OVCAR3 (cell line): ENCODE measurements around the genes SYNJ2 and SERAC1.

DNA sequence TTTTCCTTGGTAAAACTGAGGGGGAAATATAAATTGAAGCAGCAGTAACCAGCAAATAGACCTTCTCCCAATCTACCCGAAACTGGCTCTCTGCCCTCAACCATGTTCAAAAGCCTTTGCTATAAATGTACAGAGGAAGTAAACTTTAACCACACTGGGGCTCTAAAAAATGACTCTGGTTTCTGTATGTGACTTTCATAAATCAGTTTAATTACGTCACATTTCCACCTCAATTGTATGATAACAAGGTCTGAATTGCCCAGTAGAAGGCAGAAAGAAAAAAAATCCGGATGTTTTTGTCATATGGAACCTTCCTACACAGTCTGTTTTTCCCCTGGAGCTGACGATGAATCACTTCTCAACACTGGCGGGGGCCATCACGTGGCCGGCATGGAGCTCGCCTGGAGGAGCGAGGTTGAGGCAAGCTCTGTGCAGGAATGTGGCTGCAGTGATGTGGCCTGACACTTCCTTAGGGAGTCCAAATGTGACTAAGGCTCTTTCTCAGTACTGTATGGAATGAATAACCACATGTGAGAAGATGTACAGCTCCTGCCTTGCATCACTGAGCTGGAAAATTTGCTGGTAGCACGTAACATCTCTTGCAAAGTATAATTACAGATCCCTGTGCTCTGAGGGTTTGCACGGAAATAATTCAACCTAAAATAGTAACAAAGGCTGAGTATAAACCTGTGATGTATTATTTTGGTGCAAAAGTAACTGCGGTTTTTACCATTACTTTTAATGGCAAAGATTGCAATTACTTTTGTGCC, 58.6 kb upstream of the SNX9 start:
- RRBS: 10% methylated on average over 4 of the region's 12 CpGs

- RRBS: no CpG with 5 or more reads among the region's 16 CpGs
Measured at GRCh38 chr6:157768115-157768987, 54.7 kb upstream of the SNX9 start.

- RRBS: no CpG with 5 or more reads among the region's 6 CpGs
Measured at GRCh38 chr6:157839655-157840135, 16.6 kb downstream of the SNX9 start.

DNA sequence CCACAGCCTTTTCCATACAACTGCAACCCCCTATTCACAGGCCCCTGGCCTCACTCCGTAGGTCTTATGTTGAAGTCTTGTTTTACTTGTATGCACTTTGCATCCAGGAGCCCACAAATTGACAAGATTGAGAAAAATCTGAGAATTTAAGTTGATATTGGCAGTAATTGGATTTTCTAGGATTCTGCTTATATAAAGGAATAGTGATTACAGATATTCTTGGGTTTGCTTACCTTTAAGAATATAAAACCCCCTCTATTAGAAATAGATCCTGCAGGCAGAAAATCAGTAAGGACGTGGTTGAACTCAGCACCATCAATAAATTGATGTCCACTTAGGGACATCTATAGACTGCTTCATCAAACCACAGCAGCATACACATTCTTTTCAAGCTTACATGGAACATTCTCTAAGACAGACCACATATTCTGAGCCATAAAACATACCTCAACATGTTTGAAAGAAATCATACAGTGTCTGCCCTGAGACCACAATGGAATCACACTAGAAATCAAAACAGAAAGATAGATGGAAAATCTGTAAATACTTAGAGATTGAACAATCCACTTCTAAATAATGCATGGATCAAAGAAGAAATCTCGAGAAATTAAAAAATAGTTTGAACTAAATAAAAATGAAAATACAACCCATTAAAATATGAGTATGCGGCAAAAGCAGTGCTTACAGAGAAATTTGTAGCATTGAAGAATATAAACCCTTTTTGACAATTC, 51.4 kb downstream of the SNX9 start:
- RRBS: no CpG with 5 or more reads among the region's 4 CpGs

DNA sequence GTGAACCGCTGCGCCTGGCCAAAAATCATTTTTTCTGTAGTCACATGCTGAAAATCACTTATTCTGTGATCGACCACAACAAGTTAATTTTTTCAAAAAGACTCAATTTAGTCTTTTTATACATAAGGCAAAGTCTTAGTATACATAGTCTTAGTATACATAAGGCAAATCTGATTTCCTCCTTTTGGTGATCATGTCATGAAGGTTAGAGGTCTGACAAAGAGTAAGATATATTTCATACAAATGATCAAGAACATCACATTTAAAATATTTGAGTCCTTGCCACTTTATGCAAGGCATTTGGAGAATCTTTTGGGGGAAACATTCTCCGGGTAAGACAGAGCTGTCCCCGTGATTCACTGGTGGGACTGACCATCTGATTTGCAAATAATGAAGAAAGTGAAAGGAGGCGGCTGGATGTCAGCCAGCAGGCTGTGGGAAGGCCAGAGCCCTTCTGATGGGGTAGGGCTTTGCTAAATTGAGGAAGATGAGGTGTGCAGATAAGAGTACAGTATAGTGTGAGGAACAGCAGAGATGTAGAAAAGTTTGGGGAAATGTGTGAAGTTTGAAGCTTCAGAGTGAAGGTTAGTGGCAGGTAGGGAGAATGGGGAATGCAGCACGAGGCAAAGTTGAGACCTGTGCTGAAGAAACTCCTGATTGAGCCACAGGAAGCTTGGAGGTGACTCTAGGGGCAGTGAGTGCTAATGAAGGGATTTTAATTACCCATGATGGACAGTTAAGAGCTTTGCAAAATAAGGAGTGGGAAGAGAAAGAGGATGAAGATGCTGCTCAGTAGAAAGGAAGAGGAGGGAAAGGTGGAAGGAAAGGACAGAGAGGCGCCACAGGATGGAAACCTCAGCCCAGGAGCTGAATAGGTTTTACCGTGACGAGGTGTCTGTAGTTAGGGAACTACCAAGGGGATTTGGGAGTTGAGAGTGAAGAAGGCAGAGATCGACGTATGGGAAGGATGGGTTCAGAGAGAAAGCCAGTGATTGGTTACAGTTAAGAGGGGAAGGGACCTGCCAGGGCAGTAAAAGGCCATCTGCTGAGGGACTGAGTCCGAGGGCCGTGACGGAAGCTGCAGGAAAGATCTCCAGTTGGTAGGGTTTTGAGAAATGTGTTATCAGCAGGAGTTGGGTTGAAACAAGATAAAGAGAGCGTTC, 68.6 kb downstream of the SNX9 start:
- RRBS: no CpG with 5 or more reads among the region's 16 CpGs

DNA sequence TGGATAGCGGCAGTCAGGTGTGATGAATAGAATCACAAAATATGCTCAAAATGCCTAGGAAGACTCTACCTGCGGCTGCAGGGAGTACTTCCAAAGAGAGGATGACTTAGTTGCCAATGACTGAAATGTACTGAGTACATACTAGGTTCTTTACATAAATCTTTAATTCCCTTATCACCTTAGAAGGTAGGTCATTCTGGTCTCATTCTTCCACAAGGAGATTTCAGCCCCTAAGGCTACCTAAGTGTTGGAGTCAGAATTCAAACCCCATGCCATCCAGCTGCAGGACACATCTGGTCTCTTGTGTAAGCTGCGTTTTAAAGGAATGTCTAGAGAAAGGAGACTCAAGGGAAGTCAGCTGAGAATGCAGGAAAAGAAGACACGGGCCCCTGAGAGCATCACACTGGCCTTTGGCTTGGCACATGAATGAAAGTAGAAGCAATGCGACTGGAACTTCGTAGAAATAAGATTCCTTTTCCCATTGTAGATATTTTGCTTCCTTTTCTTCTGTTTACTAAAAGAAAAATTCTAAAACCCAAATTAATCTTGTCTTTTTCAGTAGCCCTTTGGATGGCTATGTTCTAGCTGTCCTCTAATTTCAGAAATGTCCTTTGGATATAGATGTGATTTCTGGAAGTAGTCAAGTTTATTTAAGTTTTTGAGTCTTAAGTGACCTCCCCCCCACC, 76.7 kb upstream of the SYNJ2 start:
- RRBS: no CpG with 5 or more reads among the region's 6 CpGs

DNA sequence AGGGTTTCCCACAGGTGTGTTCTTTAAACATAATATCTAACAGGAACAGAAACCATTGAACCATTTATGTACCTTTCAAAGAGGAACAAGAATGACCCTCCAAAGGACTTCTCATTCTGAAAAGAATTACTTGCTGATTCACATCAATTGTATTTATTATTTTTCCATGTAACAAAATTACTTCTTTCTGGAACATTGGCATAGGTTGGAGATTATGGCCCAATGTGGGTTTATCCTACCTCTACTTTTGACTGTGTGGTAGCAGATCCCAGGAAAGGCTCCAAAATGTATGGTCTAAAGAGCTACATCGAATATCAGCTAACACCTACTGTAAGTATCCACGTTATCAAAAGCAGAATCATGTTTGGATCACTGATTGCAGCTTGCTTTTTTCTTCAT, 72.2 kb upstream of the SYNJ2 start:
- RRBS: no CpG with 5 or more reads among the region's 2 CpGs

- RRBS: 7% methylated on average over 48 of the region's 106 CpGs
Measured at GRCh38 chr6:157981311-157982168, at the start of gene SYNJ2. Gene SYNJ2 (plus strand): TSS chr6:157981863.

DNA sequence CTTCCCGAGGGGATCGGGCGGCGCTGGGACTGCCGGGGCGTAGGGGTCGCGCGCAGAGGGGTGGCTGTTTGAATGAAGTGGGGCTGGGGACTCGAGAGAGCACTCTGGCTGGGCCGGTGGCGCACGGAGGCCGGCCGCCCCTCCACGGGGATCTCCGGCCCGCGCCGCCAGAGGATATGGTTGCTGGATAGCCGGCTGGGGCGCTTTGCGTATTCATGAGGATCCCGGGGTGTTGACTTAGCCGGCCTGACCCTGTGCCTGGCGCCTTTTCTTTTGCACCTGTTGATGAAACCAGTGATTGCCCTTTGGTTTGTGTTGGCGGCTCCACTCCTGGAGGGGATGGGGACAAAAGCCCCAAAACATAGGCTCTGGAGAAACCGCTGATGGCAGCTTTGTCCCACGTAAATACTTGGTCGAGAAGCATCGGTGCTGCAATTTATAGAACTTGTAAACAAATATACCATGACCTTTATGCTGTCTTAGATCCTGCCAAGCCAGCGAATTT, 558 bp downstream of the SYNJ2 start:
- RRBS: 2% methylated on average over 11 of the region's 32 CpGs

DNA sequence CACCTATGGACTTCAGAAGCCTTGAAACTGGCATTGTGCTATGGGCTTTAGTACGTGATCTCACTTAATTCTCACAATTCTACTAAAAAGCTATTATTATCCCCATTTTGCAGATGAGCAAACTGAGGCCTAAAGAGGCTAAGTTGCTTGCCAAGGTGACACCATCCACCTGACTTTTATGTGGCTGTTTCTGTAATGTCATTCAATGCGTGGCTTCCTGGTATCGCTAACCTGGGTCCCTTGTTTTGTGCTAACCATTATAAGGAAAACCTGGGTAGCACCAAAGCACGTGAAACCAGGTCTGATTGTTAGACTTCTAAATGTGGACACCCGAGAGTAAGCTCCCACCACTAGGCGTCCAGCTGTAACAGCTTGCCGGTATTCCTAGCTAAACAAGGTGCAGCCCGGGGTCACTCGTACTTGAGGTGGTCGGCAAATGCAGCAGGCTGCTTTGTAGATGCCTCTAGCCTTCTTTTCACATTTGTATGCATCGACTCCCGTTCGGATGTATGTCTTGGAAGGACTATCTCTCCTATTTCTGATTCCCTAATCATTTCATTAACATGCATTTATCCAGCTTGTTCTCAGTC, 1.1 kb downstream of the SYNJ2 start:
- RRBS: no CpG with 5 or more reads among the region's 13 CpGs

DNA sequence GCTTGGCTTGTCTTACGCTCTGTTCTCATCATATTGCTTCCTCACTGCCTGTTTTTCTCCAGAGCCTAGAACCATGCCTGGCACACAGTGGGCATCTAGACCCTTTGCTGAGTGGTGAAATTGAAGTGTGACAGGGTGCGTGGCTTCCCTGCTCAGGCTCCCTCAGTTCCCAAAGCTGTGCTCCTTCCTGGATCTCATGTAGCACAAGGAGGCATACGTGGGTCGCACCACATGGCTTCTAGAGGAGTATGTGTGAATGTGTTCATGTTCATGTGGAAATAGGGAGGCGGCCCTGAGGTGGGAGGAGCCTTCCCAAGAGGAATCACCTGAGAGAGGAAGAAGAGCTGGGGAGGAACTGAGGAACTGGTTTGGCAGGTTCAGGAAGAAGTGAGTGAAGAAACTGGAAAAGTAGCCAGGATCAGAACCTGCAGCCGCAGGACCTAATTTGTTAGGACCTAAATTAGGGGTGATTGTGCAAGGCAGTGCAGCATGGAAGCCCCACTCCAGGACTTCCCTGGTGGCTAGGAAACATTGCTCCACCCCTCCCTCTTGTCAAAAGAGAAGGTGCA, 20.5 kb downstream of the SYNJ2 start:
- RRBS: no CpG with 5 or more reads among the region's 6 CpGs

DNA sequence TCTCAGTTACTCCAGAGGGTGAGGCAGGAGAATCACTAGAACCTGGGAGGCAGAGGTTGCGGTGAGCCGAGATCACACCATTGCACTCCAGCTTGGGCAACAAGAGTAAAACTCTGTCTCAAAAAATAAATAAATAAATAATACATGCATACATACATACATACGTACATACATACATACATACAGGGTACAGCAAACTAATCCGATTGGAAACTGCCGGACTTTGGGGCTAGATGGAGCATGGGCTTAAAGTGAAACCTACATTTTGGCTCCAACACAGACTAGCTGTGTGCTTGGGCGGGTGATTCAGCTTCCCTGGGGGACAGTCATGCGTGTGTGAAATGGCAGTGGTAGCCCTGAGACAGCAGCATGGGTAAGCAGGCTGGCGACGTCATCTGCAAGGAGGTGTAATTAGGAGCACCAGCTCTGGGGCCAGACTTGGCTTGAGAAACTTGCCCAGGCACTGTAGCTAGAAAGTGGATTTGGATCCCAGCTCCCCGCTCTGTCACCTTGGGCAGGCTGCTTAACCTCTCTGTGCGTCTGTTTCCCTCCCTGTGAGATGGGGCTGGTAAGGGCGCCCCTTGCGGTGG, 44.3 kb downstream of the SYNJ2 start:
- RRBS: no CpG with 5 or more reads among the region's 13 CpGs

DNA sequence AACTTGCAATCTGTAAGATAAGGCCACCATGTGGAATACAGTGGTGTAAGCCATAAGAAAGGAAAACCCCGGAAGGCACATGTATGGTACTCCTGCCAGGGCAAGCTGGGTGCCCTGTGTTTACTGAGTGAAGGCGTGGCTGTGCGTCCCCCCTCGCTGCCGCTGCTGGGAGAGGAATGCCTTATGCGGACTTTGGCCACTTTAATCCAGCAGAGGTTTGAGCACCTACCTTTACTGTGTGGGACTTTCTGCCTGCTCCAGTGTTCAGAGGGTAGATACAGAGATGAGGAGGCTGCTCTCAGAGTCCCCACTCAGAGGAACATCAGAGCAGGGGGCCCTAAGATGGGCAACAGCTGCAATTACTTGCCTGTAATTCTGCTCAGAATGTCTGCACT, 52.6 kb downstream of the SYNJ2 start:
- RRBS: no CpG with 5 or more reads among the region's 6 CpGs

- RRBS: no CpG with 5 or more reads among the region's 12 CpGs
Measured at GRCh38 chr6:158037643-158038089, 56.0 kb downstream of the SYNJ2 start.

- RRBS: no CpG with 5 or more reads among the region's 17 CpGs
Measured at GRCh38 chr6:158039441-158040167, 57.9 kb downstream of the SYNJ2 start.

- RRBS: no CpG with 5 or more reads among the region's 14 CpGs
Measured at GRCh38 chr6:158067263-158068210, 85.9 kb downstream of the SYNJ2 start.

DNA sequence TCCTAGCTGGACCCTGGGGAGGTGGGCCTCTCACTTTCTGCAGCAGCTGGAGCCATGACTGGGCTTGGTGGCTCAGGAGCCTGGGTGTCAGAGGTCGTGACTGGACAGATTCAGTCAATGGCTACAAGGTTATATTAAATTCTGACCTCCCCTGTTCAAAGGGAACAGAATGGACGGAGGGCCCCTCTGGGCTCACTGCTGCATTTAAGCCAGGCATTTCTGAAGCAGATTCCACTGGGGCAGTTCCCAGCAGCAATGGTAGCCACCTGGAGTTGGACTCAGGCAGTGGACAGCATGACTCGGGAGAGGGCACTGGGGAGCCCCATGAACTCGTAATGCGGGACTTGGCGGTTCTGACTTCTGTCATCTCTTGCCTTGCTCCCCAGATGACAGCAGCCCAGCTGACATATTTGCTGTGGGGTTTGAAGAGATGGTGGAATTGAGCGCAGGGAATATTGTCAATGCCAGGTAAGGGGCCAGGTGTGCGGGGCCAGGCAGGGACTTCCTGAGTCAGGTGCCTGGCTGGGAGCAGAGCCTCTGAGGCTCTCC, 86.7 kb downstream of the SYNJ2 start:
- RRBS: no CpG with 5 or more reads among the region's 8 CpGs

GRCh38 chr6:158068810-158069422, 87.3 kb downstream of the SYNJ2 start:
- RRBS: no CpG with 5 or more reads among the region's 7 CpGs

GRCh38 chr6:158096386-158097062, 71.5 kb downstream of the SERAC1 start:
- RRBS: no CpG with 5 or more reads among the region's 12 CpGs

- RRBS: 5% methylated on average over 37 of the region's 71 CpGs
Measured at GRCh38 chr6:158167664-158168490, at the start of gene SERAC1. Gene SERAC1 (minus strand): TSS chr6:158168262.